Cardiac ventricle fibroblast (primary cell): ENCODE measurements around a stretch of chr17.

GRCh38 chr17:44212509-44212967 is 6.9 kb downstream of the UBTF start:
- RAMPAGE, long total RNA = no peak

DNA sequence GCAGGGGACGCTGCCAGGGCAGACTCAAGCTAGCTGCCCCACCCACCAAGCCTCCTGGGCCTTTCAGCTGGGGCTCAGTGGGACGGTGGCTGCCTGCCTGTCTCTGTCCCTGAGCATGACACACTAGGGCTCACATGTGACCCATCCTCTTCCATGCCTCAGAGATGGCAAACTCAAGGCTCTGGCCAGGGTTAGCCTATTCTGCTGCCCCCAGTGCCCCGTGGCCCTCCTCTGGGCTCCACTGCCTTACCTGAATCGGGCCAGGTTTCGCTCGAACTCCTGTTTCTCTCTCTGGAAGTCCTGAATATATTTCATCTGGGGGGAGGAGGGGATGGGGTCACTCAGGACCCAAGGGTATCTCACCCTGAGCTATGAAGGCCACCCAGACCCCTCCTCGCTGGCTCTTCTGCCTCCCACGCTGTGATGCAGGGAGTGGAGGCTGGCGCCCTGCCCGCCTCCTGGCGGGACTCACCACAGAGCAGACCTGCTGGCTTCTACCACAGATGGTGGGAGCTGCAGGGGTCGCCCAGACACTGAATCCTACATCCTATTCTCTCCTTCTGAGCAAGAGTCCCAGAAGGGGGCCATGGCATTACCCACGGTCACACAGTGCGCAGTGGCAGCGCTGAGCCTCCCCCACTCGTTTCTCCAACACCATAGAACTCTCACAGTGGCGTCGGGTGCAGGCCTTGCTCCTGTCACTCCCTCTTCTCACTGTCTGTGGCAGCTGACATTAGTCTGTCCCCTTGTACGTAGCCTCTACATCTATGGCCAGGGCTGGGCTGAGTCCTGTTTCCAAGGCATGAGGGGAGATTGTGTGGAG is 6.3 kb downstream of the UBTF start:
- RAMPAGE, long total RNA = no peak

- RAMPAGE, long total RNA = no peak
Observed at GRCh38 chr17:44348004-44348510, 3.0 kb downstream of the GRN start.

DNA sequence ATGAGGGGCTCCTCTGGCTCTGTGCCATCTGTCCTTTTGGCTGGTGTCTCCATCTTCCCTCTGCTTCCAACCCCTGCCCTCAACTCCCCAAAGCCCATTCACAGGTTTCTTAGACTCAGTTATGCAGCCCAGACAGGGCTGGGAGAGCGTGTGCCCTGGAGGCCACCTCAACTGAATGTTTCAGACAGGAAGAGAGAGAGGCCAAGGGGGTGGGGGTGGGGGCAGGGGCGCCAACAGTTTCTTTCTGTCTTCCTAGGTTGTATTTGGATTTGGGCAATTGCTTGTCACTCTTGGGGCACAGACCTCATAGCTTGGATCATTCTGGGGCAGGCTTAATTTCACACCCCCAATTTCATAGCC is 14.9 kb upstream of the FZD2 start:
- RAMPAGE, long total RNA = no peak

DNA sequence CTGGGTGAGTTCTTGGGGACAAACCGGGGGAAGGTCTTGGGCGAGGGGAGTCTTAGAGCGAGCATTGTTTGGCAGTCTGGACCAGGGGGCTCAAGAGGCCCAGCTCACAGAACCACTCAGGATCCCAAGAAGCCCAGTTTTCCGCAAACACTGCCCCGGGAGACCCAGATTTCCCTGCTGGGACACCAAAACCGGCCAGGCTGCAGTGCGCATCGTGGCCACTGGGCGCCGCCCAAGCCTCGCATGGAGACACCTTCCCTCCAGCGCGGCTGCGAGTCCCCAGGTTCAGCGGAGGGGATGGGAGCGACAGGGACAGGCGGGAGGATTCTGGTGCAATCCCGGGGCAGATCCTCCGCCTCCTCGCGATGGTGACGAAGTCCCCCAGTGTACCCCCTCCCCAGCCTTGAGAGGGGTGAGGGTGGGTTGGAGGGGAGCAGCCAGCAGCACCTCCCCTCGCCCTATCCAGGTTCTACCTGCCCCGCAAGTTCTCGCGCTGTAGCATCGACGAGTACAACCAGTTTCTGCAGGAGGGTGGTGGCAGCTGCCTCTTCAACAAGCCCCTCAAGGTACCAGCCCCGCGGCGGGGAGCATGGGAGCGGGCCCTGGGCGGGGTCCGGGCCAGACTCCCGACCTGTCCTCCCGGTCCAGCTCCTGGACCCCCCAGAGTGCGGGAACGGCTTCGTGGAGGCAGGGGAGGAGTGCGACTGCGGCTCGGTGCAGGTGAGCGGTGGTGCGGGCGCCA is 16.1 kb downstream of the ADAM11 start:
- RAMPAGE, long total RNA = no peak

GRCh38 chr17:44786593-44787246 is 27.9 kb downstream of the ADAM11 start:
- RAMPAGE, long total RNA = no peak

GRCh38 chr17:44793038-44793413 is 34.2 kb downstream of the ADAM11 start:
- RAMPAGE, long total RNA = no peak

DNA sequence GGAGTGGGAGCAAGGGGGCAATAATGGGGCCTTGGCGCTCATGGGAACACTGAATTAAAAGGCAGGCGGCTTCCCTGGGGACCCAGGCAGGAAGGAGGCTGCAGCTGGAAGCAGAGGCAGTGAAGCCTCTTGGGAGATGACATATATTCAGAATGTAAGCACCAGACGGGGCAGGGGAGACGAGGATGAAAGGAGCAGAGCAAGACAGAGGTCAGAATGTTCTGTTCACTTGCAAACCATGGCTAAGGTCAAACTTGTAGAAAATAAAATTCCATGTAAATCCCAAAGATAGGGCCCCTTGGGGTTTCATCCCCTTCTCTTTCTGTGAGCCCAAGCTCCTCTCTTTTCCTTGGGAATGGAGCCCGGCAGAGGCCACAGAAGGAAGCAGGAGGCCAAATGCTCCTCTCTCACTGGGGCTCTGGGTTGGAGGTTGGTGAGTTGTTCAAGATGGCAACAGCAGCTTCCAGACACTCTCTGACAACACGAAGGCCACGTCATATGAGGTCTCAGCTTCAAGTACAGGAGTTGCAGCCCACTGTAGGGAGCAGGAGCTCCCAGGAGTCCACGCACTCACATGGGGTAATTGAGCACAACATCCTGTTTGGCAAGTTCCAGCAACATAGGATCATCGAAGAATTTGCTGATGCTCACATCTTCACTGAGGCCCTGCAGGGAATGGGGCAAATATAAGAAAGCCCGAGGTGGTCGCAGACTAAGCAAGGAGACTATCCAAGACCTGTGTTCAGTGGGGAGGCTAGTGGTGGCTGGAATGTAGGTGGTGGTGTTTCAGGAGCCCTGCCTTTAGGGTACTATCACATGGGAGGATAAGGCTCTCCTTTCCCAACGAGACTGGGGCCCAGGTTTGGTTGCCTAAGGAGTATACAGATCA is 3.3 kb downstream of the HIGD1B start:
- RAMPAGE, long total RNA = no peak

- RAMPAGE, long total RNA = no peak
Observed at GRCh38 chr17:44865017-44865797, 17.5 kb downstream of the HIGD1B start.

GRCh38 chr17:44900887-44901263 is 1.3 kb downstream of the CCDC103 start:
- RAMPAGE, long total RNA = no peak

GRCh38 chr17:44995439-44995974 is 27.4 kb upstream of the C1QL1 start:
- RAMPAGE, long total RNA = no peak

DNA sequence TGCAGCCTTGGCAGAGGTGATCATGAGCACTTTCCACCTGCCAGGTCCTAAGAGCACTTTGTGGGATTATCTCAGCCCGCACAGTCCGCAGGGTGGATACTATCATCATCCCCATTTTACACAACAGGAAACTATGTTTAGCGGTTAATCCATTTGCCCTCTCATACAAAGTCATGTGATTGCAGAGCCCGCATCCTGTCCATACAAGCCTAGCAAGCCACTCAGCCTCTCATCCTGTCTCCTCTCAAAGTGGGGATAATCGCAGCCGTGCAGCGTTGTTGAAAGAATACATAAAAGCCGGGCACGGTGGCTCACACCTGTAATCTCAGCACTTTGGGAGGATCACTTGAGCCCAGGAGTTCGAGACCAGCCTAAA is 847 bp upstream of the DCAKD start:
- RAMPAGE, long total RNA = no peak

DNA sequence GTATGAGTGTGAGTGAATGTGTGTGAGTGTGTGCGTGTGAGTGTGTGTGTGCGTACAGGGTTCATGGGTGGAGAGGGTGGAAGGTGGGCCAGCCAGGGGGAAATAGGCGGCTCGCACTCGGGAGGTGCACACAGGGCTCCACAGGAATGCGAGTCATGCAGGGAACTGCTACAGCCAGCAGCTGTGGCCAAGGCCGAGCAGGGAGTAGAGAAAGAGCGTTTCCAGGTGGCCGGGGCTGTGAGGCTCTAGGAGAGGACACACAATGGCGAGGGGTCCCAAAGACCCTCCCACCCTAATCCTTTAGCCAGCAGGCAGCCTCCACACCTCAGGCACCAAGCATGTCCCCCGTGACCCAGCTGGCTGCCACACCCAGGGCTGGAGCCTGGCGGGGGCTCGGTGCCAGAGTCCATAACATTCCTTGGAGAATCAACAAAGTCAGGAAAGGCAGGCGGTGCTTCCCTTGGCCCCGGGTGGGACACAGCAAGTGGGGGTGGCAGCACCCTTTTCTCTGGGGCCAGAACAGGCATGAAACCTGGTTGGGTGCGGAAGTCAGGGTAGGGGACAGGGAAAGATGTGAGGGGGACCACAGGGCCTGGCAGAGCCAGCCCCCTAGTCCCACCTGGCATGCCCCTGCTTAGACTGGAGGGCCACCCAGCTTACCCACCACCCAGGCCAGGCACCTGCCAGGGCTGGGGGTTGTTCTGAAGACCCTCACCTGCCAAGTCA is 4.4 kb downstream of the PLCD3 start:
- RAMPAGE, long total RNA = no peak

DNA sequence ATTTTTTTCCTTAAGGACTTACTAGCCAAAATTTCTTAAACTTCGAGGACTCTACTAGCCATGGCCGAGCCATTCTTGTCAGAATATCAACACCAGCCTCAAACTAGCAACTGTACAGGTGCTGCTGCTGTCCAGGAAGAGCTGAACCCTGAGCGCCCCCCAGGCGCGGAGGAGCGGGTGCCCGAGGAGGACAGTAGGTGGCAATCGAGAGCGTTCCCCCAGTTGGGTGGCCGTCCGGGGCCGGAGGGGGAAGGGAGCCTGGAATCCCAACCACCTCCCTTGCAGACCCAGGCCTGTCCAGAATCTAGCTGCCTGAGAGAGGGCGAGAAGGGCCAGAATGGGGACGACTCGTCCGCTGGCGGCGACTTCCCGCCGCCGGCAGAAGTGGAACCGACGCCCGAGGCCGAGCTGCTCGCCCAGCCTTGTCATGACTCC is 873 bp downstream of the HEXIM1 start:
- RAMPAGE, long total RNA = no peak

- RAMPAGE, long total RNA = no peak
Observed at GRCh38 chr17:45161326-45161760, 332 bp upstream of the HEXIM2 start.

- RAMPAGE, long total RNA = no peak
Observed at GRCh38 chr17:45172518-45173535, 11.2 kb downstream of the HEXIM2 start.

DNA sequence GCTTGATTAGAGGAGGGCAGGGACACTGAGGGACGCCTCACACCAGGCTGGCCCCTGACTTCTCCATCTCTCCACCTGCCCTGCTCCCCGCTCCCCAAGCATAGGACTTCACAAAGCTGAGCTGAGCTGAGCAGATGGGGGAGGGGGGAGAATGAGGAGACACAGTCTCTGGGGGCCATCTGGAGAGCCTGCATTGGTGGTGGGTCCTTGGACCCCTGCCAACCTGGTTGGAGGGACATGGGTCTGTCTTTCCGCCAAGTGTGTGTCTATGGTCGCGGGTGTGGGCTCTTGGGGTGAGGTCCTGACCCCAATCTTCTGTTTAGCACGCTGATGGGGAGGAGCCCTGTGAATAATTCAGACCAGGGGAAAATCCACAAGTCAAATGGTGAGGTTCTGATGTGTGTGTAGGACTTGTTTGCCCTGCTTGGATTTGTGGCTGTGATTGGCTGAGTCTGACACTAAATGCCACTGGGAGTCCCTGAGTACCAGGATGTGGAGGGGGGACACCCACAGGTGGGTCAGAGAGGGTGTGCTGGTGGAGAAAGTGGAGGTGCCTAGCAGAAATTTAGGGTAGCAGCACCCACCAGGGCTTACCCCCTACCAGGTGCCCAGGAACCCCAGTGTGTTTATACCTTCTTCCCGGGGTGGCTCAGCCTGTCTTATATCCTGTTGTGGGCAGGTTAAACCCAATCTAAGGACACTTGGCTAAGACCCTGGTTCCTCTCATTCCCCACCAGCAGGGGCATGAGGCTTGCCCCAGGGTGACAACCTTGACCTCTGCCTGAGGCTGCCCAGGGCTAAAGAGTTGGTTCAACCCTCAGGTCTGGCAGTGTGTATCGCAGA is 2.1 kb downstream of the FMNL1 start:
- RAMPAGE, long total RNA = no peak

- RAMPAGE, long total RNA = no peak
Observed at GRCh38 chr17:45227882-45228715, 6.4 kb downstream of the FMNL1 start.

GRCh38 chr17:45228716-45229682 is 7.3 kb downstream of the FMNL1 start:
- RAMPAGE, long total RNA = no peak

GRCh38 chr17:45229683-45230157 is 8.0 kb downstream of the FMNL1 start:
- RAMPAGE, long total RNA = no peak